ENCODE data around the gene ARPC5.

DNA sequence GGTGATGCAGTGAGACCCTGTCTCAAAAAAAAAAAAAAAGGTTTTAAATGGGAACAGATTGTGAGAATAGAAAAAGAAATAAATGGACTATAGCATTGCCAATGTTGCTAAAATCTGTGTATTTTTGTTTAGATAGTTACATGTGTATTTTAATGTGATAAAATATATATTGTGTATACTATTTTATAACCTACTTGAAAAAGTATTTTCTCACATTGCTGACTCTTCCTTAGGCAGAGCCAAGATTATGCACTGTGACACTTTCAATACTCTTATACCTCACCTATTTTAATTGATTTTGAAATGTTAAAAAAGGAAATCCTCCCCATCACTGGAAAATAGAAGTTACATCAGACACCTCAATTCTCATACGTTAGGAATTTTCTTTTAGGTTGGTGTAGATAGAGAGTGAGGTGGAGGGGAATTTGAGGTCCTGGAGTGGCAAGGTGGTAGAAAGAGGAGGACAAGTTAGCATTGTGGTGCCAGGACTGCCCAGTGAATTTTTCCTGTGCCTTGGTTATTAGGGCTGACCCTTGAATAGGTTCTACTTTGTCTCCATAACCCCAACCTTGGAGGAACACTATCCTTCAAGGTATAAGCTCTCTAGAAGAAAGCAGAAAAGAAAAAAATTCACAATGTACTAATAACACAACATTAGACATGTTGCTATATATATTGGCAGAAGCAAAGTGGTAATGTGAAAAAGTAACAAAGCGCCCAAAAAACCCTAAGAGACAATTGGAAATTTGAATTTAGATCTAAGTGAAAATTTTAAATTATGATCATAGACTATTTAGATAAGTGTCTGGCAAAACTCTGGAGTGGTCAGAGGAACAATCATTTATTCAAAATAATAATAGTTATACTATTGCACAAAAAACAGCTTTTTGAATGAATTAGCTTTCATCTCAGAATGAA is 11.7 kb downstream of the DHX9 start:
- CAGE, long polyA plus RNA: no peak
- RRBS: no CpG with 5 or more reads among the region's 2 CpGs

- CAGE, long polyA plus RNA: no peak
- RRBS: no CpG with 5 or more reads among the region's 9 CpGs
Observed at GRCh38 chr1:182863412-182864137, 24.4 kb downstream of the DHX9 start.

DNA sequence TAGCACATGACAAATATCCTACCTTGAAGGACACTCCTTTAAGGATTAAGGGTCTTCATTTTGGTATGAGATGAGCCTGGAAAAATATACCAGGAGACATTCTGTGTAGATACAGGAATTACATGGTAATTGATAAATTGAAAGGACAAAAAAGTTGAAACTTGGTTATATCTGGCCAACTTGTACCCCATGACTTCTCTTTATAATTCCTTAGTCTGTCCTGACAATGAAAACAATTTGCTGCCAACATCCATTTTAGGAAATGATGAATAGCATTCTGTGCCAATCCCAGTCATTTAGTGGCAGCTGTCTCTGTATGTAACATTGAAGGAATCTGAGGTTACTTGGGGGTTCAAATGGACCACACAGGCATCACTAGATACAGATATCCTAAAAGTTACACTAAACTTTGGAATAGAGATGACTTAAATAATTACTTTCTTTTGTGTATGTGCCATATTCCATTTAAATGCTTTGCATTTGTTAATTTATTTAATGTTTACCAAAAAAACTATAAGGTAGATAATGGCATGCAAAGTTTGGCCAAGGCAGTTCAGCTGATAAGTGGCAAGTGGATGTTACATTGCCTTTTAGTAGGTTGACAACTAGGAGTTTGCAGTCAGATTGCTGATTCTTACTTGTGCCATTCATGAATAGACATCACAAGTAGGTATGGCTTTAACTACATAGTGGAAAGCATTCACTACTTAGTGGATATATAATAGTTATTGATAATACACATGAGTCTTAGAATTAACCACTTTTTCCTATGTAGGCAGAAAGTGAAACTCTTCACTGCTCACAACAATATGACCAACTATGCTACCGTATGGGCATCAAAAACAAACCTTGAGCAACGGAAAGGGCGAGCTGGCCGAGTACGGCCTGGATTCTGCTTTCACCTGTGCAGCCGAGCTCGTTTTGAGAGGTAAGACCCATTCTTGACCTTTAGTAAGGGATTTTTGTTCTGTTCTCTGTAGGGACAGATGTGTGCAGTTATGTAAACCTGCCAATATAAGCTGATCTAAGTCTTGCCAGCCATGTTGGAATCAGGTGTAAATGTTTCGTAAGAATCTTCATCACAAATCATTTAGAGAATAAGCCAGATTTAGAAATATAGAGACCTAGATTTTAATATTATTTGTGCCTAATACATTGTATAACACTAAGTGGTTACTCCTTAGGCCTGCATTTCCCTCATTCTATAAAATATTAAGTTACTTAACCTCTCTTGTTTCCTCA is 38.5 kb downstream of the DHX9 start:
- CAGE, long polyA plus RNA: no peak
- RRBS: no CpG with 5 or more reads among the region's 8 CpGs

GRCh38 chr1:182878749-182879584 is 39.8 kb downstream of the DHX9 start:
- CAGE, long polyA plus RNA: no peak
- RRBS: no CpG with 5 or more reads among the region's 9 CpGs

DNA sequence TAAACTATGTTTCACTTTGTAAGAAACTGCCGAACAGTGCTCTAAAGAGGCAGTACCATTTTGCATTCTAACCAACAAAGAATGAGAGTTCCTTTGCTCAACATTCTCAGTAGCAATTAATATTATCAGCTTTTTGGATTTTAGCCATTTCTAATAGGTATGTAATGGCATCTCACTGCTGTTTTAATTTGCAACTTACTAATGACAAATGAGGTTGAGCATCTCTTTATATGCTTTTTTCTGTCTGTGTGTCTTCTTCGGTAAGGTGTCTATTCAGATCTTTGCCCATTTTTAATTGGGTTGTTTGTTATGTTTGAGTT is 18.8 kb downstream of the SHCBP1L start:
- CAGE, long polyA plus RNA: no peak
- RRBS: no CpG with 5 or more reads among the region's 2 CpGs

DNA sequence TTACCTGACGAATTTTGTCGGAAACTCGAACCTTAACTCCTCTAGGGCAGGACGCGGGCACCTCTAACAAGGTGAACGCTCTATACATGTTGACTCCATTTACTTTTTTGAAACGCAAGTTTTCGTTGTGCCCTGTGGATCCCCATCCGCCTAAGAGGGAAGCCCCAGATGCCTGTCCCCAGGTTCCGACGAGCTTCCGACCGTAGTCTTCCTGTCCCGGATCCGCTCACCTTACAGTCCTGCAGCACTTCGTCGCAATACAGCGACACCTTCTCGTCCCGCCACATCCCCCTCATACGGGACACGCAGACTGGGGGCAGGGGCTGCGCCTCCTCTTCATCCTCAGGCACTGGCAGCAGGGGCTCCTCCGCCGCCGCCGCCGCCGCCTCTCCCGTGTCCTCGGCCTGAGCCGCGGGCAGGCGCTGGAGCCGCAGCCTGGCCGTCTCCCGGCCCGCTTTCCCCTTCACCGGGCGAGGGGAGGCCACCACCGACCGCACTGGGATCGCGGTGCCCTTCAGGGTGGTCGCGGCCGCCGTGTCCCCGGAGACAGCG is 391 bp downstream of the SHCBP1L start:
- CAGE, long polyA plus RNA: no peak
- RRBS: 14% methylated on average over 10 of the region's 50 CpGs

- CAGE, long polyA plus RNA: no peak
- RRBS: 1% methylated on average over 8 of the region's 14 CpGs
Observed at GRCh38 chr1:183024185-183024405, 875 bp downstream of the LAMC1 start.

- CAGE, long polyA plus RNA: no peak
- RRBS: no CpG with 5 or more reads among the region's 11 CpGs
Observed at GRCh38 chr1:183117118-183117771, 68.8 kb upstream of the LAMC2 start.

DNA sequence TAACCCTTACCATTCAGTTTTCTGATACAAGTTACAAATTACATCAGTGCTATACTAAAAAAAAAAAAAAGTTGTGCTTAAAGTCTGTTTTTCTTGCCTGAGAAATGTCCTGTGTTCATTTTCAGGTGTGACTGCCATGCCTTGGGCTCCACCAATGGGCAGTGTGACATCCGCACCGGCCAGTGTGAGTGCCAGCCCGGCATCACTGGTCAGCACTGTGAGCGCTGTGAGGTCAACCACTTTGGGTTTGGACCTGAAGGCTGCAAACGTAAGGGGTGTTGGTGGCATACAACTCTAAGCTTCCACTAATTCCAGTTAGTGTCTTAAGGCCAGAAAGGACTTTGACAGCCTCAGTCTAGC is 60.1 kb upstream of the LAMC2 start:
- CAGE, long polyA plus RNA: no peak
- RRBS: no CpG with 5 or more reads among the region's 5 CpGs

- CAGE, long polyA plus RNA: no peak
- RRBS: no CpG with 5 or more reads among the region's 5 CpGs
Observed at GRCh38 chr1:183127051-183127638, 58.9 kb upstream of the LAMC2 start.

DNA sequence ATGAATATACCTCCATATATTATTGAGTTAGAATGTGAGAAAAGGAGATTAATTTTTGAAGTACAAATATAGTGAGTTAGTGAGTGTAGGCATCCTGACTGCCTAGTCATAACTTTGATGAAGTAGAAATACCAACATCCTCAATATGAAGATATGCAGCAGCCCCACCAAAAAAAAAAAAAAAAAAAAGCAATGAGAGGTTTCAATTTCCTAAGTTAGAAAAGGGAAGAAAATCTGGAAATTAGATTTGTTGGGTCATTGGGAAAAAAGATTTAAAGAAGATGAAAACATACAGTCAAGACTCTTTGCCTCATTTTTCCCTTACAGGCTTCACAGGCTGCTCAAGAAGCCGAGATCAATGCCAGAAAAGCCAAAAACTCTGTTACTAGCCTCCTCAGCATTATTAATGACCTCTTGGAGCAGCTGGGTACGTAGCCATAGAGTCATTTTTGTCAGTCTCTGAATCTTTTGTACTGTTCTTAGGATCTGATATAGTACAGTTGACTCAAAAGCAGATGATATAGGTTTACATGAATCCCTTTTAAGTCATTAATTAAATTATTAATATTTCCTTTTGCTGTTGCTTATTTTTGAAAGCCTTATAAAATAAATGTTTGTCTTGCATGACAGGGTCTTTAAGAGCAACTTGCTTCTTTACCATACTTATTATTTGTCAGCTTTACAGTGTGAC is 45.8 kb upstream of the LAMC2 start:
- CAGE, long polyA plus RNA: no peak
- RRBS: no CpG with 5 or more reads among the region's 2 CpGs

DNA sequence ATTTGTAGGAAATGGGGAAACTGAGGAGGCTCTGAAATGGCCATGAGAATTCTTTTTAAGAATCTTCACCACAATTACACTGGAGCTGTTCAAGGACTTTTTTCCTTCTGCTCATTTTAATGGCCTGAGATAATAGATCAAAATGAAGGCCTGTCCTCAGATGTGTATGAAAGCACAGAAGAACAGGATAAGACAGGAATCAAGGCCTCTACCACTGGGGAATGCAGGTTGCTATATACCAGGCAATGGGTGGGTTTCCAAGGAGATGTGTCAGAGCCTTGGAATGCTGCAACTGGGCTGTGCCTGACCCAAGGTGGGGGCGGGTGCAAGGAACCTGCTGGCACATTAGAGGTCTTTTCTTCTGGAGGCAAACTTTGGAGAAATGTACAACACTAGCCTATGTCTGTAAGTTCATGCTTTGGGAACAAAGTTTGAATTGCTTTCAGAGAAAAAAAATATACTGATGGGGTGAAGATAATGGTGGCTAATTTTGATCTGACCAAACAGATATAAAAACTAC is 21.7 kb upstream of the LAMC2 start:
- CAGE, long polyA plus RNA: no peak
- RRBS: no CpG with 5 or more reads among the region's 1 CpG

GRCh38 chr1:183200358-183200785 is 14.3 kb downstream of the LAMC2 start:
- CAGE, long polyA plus RNA: no peak
- RRBS: no CpG with 5 or more reads among the region's 10 CpGs

GRCh38 chr1:183242806-183243083 is 56.7 kb downstream of the LAMC2 start:
- CAGE, long polyA plus RNA: no peak
- RRBS: no CpG with 5 or more reads among the region's 3 CpGs

DNA sequence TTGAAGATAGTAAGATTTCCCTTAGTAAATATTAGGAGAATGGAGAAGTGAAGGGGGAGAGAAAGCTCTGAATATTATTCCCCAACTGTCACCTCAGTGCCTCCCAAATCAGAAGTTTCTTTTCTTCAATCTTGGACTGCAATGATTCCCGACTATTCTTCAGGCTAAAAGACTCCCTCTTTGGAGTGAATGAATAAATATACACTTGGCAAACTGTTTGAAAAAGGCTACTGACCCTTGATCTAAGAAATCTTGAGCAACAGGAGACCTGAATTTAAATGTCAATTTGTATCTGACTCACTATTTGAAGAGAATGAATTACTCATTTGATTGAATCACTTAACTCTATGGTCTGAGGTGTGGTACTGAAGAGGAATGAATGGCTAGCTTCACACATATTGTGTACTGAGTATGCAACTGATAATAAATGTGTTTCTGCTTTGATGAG is 4.7 kb upstream of the SMG7 start:
- CAGE, long polyA plus RNA: no peak
- RRBS: no CpG with 5 or more reads among the region's 1 CpG

GRCh38 chr1:183511364-183511987 is 39.2 kb downstream of the SMG7 start:
- CAGE, long polyA plus RNA: no peak
- RRBS: no CpG with 5 or more reads among the region's 3 CpGs

GRCh38 chr1:183555639-183556687 is 34.3 kb downstream of the NCF2 start:
- CAGE, long polyA plus RNA: no peak
- RRBS: no CpG with 5 or more reads among the region's 4 CpGs

DNA sequence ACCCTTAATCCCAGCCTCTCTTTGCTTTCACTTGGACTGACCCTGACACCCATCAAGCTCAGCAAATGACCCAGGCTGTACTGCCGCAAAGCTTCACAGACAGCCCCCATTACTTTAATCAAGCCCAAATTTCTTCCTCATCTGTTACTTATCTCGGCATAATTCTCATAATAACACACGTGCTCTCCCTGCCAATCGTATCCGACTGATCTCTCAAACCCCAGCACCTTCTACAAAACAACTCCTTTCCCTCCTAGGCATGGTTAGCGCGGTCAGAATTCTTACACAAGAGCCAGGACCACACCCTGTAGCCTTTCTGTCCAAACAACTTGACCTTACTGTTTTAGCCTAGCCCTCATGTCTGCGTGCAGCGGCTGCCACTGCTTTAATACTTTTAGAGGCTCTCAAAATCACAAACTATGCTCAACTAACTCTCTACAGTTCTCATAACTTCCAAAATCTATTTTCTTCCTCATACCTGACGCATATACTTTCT is 18.6 kb downstream of the ARPC5 start:
- CAGE, long polyA plus RNA: no peak
- RRBS: no CpG with 5 or more reads among the region's 10 CpGs

- CAGE, long polyA plus RNA: start-site peak on the minus strand at chr1:183635675-183635793, 1,288 and 705 reads in 2 replicates
- RRBS: 2% methylated on average over 20 of the region's 79 CpGs
Observed at GRCh38 chr1:183635372-183636231, at the start of gene ARPC5. TSS of gene ARPC5 (minus strand) at chr1:183635783.

DNA sequence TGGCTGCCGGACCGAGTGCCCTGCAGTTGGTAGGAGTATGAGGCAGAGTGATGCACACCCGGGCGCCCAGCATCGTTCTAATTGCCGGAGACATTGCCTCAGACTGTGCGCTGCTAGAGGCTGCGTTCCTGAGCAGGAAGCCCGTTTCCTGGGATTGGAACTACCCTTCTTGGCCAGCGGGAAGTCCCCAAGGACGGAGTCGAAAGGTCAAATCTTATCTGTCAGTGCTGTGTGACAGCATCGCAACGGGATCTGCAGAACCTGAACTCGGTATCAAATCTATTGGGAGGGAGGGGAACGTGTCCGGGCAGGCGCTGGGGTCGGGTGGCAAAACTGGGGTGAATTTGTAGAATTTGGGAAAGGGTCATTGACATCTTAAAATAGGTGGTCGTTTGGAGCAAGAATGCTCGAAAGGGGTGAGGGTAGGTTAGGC is 665 bp upstream of the ARPC5 start:
- CAGE, long polyA plus RNA: no peak
- RRBS: 4% methylated on average over 3 of the region's 21 CpGs

All from osteoblast (primary cell).